Body of pancreas (tissue), 2 donors: ENCODE results near the genes NRXN2 and GPHA2.

DNA sequence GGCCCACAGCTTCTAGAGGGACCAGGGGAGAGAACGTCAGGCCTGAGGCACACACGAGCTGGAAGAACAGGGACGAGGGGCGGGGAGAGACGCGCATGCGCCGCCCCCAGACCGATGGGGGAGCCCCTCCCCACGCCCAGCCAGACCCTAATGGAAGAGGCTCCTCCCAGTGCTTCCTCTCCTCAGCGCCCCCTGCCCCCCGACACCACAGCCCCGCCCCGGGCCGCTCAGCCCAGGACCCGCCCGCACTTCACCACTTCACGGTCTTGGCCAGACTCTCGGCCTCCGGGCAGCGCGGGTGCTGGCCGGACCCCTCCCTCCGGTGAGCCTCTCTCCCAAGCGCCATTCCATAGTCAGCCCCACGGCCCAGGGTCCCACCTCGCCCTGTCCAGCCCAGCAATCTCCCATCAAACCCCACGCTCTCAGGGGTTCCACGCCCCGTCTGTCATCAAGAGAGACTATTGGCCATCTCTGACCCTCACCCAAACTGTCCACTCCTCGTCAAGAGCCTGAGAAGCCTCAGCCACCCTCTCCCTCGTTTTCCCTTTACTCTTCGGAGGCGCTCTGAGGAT is 11.6 kb downstream of the NRXN2 start:
- PRO-cap, result no peak
- RAMPAGE, long total RNA, 2 experiments, result no peak in any of the 2 experiments

- PRO-cap, result no peak
- RAMPAGE, long total RNA, 2 experiments, result no peak in any of the 2 experiments
These were observed at the start of gene NRXN2 for GRCh38 chr11:64723098-64723917. TSS of gene NRXN2 (minus strand) at chr11:64723197.

- PRO-cap, result bidirectional peak, plus-strand start at chr11:64745342, minus-strand start at chr11:64745143
- RAMPAGE, long total RNA, 2 experiments, result no peak in any of the 2 experiments
These were observed 1.0 kb upstream of the RASGRP2 start for GRCh38 chr11:64744676-64745695.

DNA sequence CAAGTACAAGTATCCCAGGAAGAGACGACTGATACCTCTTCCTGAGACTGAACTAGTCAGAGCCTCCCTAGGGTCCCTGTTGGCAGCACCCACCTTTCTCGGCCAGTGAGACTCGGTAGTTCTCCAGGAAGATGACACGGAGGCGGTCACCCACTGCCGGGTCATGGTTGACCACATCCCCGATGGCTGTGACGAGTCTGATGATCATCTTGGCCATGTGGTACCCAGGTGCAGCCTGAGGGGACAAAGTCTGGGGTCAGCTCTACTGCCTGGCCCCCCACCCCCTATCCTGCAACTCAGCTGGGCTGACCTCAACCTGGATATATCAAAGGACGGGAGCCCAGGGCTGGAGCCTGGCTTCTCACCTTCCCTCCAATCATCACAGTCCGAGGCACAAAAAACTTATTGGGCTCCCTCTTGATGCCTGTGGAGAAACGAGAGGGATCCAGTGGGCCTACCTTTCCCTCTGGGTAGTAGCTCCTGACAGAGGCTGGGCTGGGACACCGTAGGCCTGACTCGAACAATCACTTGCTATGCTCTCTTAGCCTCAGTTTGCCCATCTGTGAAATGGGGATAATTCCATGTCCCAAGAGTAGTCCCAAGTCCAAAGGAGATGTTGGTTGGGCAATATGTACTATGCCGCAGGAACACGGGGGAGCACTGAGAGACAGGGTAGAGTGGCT is 7.4 kb upstream of the RASGRP2 start:
- PRO-cap, result no peak
- RAMPAGE, long total RNA, 2 experiments, result no peak in any of the 2 experiments

DNA sequence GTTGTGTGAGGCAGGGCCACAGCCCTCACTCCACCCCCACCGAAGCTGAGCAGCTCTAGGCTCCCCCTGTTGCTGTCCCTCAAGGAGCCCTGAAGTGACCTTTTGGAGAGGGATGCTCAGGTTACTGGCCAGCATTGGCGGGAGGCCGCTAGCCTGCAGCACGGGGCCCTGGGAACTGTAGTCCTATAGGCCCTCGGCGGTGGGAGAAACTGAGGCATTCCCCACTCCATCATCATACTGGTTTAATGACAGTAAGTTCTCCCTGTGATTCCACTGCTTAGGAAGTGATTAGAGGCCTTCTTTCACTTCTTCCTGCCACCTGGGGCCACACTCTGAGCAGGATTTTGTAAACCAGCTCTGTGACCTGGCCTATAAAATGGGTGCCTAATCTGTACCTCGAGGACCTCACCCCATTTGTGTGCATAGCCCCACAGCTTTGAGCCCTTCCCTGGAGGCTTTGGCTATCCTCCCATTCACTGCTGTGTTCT is 729 bp upstream of the PYGM start:
- PRO-cap, result no peak
- RAMPAGE, long total RNA, 2 experiments, result no peak in any of the 2 experiments

- PRO-cap, result no peak
- RAMPAGE, long total RNA, 2 experiments, result no peak in any of the 2 experiments
These were observed 5.8 kb upstream of the PYGM start for GRCh38 chr11:64765215-64766248.

DNA sequence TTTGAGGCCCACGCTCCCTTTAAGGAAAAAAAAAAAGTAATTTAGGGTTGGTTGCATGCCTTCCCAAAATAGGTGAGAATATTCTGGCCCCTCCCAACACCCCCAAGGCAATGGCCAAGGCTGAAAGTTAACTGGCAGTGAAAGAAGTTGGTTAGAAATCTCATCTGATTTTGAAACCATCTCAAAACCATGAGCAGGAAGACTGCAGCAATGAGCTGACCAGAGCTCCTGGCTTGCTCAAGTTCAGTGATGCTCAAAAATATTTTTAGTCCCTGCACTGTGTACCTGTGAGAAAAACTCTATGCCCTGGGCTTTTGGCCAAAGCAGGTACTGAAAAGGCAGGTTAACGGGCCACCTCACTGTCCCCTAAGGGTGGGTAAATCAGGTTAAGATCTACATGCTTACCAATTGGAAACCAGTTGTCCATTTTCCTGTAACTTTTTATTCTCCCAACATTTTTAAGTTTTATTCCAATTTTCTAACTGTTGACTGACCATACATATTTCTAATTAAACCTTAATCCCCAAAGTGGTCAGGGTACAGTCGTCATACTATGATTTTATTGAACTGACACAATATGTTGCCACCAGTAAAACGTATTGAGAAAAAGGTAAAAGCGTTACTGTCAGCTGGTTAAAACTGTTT is 5.4 kb downstream of the SF1 start:
- PRO-cap, result no peak
- RAMPAGE, long total RNA, 2 experiments, result no peak in any of the 2 experiments

GRCh38 chr11:64803940-64804200 is 856 bp upstream of the MAP4K2 start:
- PRO-cap, result no peak
- RAMPAGE, long total RNA, 2 experiments, result no peak in any of the 2 experiments

GRCh38 chr11:64809406-64810270 is 713 bp downstream of the MEN1 start:
- PRO-cap, result bidirectional peak, plus-strand start at chr11:64809933, minus-strand start at chr11:64809854
- RAMPAGE, long total RNA, 2 experiments, result no peak in any of the 2 experiments

- PRO-cap, result no peak
- RAMPAGE, long total RNA, 2 experiments, result no peak in any of the 2 experiments
These were observed 10.9 kb upstream of the CDC42BPG start for GRCh38 chr11:64855374-64855829.

GRCh38 chr11:64875725-64875893 is 2.8 kb downstream of the EHD1 start:
- PRO-cap, result no peak
- RAMPAGE, long total RNA, 2 experiments, result no peak in any of the 2 experiments

- PRO-cap, result no peak
- RAMPAGE, long total RNA, 2 experiments, result no peak in any of the 2 experiments
These were observed 1.7 kb downstream of the EHD1 start for GRCh38 chr11:64876512-64877370.

GRCh38 chr11:64878741-64879583 is 541 bp upstream of the EHD1 start:
- PRO-cap, result bidirectional peak, plus-strand start at chr11:64878883, minus-strand start at chr11:64878621
- RAMPAGE, long total RNA, 2 experiments, result no peak in any of the 2 experiments

DNA sequence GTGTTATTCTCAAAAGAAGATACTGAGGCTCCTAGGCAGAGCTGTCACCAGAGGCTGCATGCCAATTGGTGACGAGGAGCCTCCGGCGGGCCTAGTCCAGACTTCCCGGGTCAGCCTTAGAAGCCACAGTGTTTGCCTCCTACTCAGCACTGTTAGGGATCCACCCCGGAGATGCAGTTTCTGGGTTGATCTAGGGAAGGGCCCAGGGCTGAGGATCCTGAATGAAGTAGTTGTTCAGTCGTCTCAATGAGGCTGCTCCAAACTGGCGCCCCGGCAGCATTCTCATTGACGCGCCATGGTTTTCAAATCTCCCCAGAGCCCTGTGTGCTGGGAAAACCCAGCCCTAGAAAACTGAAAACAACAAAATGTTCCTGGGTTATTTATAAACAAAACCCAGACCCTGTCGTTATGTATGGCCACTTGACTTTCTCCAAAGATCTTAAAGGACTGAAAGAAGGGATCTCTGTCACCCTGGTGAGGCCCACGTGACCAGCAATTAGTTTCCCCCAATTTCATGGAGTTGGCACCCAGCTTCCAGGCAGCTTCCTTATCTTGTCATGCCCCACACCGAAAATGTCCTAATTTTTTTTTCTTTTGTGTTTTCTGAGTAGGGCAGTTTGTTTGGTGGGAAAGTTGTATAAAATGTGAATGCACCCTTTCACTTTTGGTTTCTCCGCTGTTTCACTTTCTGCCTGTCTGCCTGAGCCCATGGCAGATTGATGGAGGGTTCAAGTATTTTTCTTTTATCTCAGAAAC is 2.0 kb upstream of the EHD1 start:
- PRO-cap, result no peak
- RAMPAGE, long total RNA, 2 experiments, result no peak in any of the 2 experiments

- PRO-cap, result unidirectional peak, minus-strand start at chr11:64887965
- RAMPAGE, long total RNA, 2 experiments, result no peak in any of the 2 experiments
These were observed 9.6 kb upstream of the EHD1 start for GRCh38 chr11:64887827-64888535.

DNA sequence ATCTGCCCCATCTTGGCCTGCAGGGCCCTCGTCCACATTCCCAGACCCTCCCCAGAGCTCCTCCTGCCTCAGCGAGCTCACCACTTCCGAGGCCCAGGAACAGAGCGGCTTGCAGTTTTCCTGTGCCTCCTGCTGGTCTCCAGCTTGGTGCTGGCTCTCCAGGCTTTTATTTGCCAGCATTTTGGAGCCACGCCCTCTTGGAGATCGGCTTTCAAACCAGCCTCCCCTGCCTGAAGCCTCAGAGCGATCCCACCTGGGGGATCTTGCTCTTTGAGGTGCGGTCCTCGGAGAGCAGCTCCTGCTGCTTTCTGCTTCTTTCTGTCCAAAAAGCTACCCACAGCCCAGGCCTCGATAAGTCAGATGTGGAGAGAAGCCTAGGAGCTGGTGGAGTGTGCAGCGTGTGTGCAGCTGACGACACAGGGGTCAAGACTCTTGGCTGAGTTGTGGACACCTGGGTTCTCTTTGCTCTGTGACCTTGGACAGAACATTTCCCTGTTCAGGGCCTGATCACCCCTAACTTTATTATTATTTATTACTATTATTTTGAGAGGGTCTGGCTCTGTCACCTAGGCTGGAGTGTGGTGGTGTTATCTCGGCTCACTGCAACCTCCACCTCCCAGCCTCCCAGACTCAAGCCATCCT is at the start of gene GPHA2:
Gene GPHA2 (minus strand): TSS at position 141 of the 642 bp plus-strand sequence.
- PRO-cap, result unidirectional peak, minus-strand start at position 141 of the sequence
- RAMPAGE, long total RNA, 2 experiments, result start-site peak on the minus strand in 1 of 2 experiments, centred at position 139 of the sequence, 72 reads per replicate

DNA sequence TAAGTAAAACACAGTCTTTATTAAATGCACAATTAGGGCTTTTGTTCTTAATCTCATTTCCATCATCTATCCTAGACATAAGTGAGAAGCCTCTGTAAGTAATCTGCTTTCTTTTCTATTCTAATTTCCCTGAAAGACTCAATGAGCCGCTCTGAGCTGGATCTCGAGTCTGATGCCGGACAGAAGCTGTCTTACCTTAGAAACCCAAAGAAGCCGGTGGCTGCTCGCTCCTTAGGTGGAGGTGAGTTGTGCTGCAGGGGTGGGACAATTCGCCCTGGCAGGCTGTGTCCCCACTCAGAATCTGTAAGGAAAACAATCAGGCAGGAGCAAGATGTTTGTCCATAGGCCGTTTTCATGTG is 3.8 kb upstream of the GPHA2 start:
- PRO-cap, result unidirectional peak, plus-strand start at position 209 of the sequence
- RAMPAGE, long total RNA, 2 experiments, result no peak in any of the 2 experiments

GRCh38 chr11:64970857-64971115 is 1.1 kb downstream of the MAJIN start:
- PRO-cap, result no peak
- RAMPAGE, long total RNA, 2 experiments, result no peak in any of the 2 experiments

DNA sequence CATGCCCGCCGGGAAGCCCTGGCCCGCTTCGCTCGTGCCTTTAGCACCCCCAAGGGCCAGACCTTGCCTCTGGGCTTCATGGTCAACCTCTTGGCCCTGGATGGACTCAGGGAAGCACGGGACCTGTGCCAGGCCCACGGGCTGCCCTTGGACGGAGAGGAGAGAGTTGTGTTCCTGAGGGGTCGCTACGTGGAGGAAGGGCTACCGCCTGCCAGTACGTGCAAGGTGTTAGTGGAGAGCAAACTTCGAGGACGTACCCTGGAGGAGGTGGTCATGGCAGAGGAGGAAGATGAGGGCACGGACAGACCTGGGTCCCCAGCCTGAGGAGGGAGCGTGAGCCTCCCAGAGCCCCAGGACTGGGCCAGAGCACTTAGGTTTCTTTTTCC is 3.4 kb downstream of the SAC3D1 start:
- PRO-cap, result no peak
- RAMPAGE, long total RNA, 2 experiments, result no peak in any of the 2 experiments

- PRO-cap, result no peak
- RAMPAGE, long total RNA, 2 experiments, result no peak in any of the 2 experiments
These were observed 1.8 kb downstream of the ZNHIT2 start for GRCh38 chr11:65115650-65116056.